AG09309 (cell line): ENCODE measurements around a stretch of chr9.

DNA sequence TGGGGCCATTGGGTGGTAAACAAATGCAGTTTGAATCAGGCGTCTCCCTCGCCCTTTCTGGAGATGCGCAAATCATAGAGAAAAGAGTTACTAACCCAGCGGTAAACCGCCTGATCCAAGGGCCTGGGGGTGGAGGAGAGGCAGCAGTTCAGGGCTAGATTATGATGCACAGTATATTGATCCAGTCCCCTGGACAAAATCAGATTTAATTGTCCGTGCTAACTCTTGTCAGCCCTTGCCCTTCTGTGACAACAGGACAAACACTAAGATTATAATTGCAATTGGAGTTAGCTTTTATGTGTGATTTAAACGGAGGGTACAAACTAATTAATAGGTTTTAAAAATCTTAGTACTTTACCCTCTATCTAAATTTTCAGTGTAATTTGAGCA, 1.5 kb downstream of the DAPK1 start:
- RRBS: no CpG with 5 or more reads among the region's 7 CpGs

- RRBS: no CpG with 5 or more reads among the region's 10 CpGs
Measured at GRCh38 chr9:87595617-87595934, 97.9 kb downstream of the DAPK1 start.

- RRBS: no CpG with 5 or more reads among the region's 3 CpGs
Measured at GRCh38 chr9:87601230-87601815, 103.7 kb downstream of the DAPK1 start.

- RRBS: no CpG with 5 or more reads among the region's 3 CpGs
Measured at GRCh38 chr9:87631911-87633182, 93.6 kb upstream of the CTSL start.

DNA sequence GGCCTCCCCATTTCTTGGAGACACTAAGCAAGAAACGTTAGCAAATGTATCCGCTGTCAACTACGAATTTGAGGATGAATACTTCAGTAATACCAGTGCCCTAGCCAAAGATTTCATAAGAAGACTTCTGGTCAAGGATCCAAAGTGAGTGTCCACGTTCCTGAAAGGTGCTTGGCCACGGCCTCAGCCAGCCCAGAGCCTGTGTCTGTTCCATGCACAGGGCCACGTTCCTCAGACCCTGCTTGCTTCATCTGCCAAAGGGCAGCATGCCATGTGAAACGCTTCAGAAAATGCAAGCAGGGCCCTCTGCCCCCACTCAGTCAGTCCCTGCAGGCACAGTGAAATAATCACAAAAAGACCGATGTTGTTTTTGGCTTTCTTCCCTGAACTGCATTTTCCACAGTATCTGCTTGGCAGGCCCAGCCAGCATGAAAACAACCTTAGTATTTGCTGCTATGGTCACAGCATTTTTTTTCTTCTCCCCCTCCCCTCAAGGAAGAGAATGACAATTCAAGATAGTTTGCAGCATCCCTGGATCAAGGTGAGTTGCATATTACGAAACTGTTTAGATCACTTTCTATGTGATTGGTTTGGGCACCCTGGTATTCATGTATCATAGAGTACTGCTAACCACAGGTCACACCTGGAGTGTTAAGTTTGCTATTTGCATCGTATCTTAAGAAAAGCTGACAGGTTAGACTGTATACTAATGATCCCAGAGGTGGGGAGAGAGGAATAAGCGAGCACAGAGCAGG, 85.4 kb upstream of the CTSL start:
- RRBS: no CpG with 5 or more reads among the region's 11 CpGs

DNA sequence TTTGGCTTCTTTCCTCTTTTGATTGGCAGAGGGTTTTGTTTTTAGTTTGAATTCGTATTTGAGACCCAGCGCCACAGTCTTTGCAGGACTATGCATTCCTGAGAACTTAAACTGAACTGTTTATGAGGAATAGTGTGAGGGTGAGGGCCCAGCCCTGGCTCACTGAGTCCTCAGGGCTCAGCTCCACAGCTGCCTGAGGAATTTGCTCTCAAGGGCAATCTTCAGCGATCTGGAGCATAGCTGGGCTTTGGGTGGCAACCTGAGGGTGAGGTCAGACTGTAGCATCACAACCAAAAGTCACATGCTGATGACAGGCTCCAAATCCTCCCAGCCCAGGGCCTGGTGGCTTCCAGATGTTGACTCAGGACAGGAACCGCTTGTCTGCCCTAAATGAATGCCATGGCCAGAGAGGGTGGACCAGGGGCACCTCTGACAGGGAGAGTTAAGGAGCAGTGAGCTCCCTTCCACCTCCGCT, 14.1 kb upstream of the CTSL start:
- RRBS: no CpG with 5 or more reads among the region's 5 CpGs

- RRBS: no CpG with 5 or more reads among the region's 1 CpG
Measured at GRCh38 chr9:87730247-87730667, 4.3 kb downstream of the CTSL start.

DNA sequence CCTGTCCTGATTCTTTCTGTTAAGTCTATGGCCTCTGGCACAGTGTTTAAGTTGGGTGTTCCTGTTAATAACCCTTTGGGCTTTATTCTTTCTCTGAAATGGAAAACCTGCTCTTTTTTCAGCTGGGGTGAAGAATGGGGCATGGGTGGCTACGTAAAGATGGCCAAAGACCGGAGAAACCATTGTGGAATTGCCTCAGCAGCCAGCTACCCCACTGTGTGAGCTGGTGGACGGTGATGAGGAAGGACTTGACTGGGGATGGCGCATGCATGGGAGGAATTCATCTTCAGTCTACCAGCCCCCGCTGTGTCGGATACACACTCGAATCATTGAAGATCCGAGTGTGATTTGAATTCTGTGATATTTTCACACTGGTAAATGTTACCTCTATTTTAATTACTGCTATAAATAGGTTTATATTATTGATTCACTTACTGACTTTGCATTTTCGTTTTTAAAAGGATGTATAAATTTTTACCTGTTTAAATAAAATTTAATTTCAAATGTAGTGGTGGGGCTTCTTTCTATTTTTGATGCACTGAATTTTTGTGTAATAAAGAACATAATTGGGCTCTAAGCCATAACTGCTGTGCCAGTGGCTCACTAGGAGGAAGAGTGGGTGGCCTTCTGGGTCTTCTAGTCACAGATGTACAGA, 5.1 kb downstream of the CTSL start:
- RRBS: no CpG with 5 or more reads among the region's 9 CpGs

GRCh38 chr9:87812440-87812698, 70.3 kb upstream of the SPATA31E1 start:
- RRBS: no CpG with 5 or more reads among the region's 4 CpGs

GRCh38 chr9:88075834-88076503, 62.3 kb downstream of the SPATA31C2 start:
- RRBS: 2% methylated on average over 12 of the region's 33 CpGs

GRCh38 chr9:88978015-88978400, 13.3 kb upstream of the S1PR3 start:
- RRBS: no CpG with 5 or more reads among the region's 5 CpGs

- RRBS: no CpG with 5 or more reads among the region's 10 CpGs
Measured at GRCh38 chr9:89154341-89155103, 24.1 kb downstream of the SHC3 start.

- RRBS: no CpG with 5 or more reads among the region's 14 CpGs
Measured at GRCh38 chr9:89282922-89283497, 28.0 kb upstream of the CKS2 start.

GRCh38 chr9:89363258-89364441, 45.4 kb downstream of the SECISBP2 start:
- RRBS: 100% methylated on average over 4 of the region's 20 CpGs

DNA sequence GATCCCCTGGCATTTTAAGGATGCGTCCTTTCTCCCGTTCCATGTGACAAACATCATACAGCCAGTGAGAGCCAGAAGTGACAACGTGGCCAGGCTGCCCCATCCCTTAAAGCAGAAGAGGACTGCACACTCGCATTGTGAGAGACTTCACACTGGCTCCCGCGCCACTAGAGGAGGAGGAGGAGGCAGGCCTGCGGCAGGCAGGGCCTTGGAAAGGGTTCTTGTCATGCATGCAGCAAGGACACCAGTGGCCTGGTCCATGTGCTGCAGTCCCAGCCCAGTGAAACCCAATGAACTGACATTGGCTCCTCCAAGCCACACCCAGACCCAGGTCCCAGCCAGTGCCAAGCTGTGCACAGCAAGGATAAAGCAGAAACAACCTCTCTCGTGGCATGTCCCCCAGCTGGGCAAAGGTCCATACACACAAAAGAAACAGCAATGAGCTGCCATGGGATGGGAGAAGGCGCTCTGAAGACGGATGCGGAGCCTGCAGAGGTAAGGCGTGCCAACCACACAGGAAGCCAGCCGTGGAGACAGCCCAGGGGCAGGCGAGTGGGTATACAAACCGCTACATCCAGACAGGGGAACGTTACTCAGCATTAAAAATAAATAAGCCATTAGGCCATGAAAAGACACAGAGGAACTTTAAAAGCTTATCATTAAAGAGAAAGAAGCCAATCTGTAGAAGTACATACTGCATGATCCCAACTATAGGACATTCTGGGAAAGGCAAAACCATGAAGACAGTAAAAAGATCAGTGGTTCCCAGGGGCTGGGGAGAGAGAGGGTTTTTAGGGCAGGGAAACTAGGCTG, 89.2 kb downstream of the SEMA4D start:
- RRBS: no CpG with 5 or more reads among the region's 16 CpGs

DNA sequence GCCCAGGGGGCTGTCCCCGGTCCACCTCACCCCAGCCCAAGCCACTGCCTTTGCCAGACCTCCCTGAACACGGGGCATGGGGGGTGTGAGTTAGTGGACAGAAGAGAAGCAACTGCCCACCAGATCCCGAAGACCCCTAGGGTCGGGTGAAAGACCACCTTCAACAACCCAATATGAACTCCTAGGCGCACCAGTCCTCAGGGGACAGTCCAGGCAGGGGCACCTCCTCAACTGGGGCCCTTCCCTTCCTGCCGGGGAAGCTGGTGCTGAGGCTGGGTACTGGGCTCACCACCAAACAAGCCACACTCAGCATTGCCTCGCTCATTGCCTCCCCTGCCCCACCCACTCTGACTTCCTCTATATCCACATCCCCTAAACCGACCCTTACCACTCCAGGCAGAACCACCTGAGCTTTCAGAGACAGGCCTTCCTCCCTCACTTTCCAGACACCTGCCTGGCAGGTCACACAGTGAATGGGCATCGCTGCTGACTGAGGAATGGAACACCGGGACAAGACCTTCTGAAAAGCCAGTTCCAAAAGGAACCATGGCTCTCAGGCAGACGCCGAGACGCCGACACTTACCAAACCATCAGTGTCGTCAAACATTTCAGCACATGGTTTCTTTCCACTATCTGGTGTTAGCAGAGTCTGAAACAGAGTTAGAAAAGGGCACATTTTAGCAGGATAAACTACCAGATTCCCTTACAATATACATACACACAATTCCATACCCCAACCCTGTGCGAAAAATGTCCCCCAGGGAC, 42.4 kb downstream of the SEMA4D start:
- RRBS: no CpG with 5 or more reads among the region's 16 CpGs

DNA sequence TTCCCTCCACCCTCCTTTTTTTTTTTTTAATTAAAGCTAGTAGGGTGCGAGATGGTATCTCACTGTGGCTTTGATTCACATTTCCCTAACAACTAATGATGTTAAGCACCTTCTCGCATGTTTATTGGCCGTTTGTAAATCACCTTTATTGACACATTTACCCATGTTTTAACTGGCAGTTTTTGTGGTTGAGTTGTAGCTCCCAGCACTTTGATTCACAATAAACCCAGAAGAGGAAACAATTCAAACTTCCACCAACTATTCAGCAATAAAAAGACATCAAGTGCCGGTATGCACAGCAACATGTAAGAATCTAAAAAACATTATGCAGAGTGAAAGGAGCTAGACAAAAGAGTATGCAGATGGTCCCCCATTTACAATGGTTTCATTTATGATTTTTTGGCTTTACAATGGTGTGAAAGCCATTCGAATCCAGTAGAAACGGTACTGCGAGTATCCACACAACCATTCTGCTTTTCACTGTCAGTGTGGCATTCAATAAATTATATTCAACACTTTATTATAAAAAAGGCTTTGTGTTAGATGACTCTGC, 7.8 kb downstream of the SEMA4D start:
- RRBS: no CpG with 5 or more reads among the region's 7 CpGs

- RRBS: no CpG with 5 or more reads among the region's 2 CpGs
Measured at GRCh38 chr9:89526953-89527283, 29.0 kb upstream of the SEMA4D start.

GRCh38 chr9:89656002-89656746, 51.4 kb downstream of the GADD45G start:
- RRBS: no CpG with 5 or more reads among the region's 20 CpGs

GRCh38 chr9:89668335-89668589, 63.5 kb downstream of the GADD45G start:
- RRBS: no CpG with 5 or more reads among the region's 3 CpGs